Penis (tissue), 1 donor: ENCODE data around the gene TAF5.

DNA sequence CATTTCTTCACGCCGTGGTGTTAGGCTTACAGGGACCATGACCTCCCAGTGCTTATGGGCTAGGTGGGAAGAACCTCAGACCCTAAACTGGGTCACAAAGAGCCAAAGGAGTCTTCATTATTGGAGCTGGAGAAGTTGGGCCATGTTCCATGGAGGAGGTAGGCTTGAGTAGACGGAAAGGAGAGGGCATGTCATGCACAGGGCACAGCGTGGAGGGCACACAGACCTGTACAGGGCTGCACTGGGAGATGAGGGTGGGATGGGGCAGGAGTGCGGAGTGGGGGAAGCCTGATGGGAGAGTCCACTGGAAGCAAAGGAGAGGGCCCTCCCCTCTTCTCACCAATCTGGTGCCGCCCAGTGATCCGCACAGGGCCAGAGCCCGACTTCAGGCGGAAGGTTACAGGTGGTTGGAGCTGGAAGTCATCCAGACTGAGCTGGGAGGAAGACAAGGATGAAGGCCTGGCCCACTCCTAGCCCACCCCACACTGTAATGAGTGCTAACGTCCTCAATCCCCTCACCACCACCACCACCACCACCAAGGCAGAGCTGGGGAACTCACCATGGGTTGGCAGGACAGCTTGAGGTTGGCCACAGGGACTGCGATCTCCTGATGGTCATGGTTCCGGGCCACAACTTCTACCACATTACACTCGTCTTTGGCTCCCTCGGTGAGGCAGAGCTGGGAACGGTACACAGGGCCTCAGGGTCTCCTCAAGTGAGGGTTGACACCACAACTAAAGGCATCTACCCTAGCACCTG is 1.1 kb downstream of the NPM3 start:
- PRO-cap = no peak

- PRO-cap = no peak
Observed at GRCh38 chr10:101919517-101920245, 76.1 kb upstream of the KCNIP2 start.

GRCh38 chr10:102108016-102108540 is 12.1 kb downstream of the LDB1 start:
- PRO-cap = no peak

GRCh38 chr10:102156882-102157845 is 5.0 kb downstream of the NOLC1 start:
- PRO-cap = no peak

DNA sequence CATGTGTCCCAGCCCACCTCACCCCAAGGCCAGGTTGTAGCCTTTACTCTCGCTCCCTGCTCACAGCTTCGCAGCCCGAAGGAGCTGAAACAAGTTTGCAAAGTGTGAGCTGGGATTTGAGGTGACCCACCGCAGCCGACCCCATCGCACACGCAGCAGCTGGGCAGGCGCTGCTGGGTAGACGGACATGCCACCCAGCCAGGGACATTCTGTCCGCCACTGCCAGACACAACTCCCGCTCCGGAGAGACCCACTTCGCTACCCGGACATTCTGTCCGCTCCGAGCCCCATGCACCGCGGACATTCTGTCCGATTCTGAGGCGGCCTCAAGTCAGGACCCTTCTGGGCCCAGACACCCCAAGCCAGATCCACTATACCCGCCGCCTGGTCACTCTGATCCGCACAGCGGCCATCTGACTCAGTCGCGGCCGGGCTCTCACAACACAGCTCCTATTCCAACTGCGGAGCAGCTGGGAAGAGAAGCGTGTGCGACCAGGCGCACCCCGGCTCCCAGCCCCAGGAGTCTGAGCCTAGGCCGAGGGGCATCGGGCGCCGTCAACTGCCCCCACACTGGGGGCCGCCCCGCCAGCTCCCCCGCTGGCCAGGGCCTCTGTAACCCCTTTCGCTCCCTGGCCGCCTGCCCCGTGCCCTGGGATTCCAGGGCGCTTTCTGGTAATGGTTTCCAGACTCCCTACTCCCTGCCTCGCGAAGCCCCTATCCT is 784 bp downstream of the PITX3 start:
- PRO-cap = no peak

GRCh38 chr10:102408684-102409152 is 9.9 kb downstream of the PSD start:
- PRO-cap = no peak

- PRO-cap = no peak
Observed at GRCh38 chr10:102419940-102420486, 623 bp upstream of the FBXL15 start.

- PRO-cap = no peak
Observed at GRCh38 chr10:102475299-102476055, 14.3 kb downstream of the MFSD13A start.

GRCh38 chr10:102621401-102622153 is 22.7 kb upstream of the TRIM8 start:
- PRO-cap = no peak

DNA sequence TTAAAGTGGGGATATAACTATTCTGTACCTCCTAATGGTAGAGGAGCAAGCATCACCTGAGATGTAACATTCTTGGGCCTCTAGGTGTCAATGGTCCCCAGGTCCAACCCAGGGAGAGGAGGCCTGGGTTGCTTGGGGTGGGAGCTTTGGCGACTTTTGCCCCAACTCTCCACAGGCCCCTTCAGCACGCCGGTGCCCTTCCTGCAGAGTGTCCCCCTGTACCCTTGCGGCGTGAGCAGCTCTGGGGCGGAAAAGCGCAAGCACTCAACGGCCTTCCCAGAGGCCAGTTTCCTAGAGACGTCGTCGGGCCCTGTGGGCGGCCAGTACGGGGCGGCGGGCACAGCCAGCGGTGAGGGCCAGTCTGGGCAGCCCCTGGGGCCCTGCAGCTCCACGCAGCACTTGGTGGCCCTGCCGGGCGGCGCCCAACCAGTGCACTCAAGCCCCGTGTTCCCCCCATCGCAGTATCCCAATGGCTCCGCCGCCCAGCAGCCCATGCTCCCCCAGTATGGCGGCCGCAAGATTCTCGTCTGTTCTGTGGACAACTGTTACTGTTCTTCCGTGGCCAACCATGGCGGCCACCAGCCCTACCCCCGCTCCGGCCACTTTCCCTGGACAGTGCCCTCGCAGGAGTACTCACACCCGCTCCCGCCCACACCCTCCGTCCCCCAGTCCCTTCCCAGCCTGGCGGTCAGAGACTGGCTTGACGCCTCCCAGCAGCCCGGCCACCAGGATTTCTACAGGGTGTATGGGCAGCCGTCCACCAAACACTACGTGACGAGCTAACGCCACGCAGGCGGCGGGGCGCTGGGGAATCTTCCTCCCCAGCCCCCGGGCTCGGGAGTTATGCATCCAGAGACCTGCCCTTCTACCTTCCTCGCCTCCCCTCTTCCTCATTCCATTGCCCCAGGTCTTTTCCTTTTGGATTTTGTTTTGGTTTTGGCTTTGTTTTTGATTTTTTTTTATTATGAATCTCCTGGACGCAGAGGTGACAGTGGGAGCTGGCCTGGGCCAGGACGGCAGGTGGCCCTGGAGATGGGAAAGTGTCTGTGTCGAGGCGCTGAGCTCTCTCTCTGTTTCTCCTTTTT is 12.6 kb downstream of the TRIM8 start:
- PRO-cap = no peak

- PRO-cap = no peak
Observed at GRCh38 chr10:102665765-102666261, 21.5 kb downstream of the TRIM8 start.

GRCh38 chr10:102726176-102726677 is 11.8 kb downstream of the SFXN2 start:
- PRO-cap = no peak

GRCh38 chr10:102921339-102922388 is 3.6 kb downstream of the CNNM2 start:
- PRO-cap = no peak

DNA sequence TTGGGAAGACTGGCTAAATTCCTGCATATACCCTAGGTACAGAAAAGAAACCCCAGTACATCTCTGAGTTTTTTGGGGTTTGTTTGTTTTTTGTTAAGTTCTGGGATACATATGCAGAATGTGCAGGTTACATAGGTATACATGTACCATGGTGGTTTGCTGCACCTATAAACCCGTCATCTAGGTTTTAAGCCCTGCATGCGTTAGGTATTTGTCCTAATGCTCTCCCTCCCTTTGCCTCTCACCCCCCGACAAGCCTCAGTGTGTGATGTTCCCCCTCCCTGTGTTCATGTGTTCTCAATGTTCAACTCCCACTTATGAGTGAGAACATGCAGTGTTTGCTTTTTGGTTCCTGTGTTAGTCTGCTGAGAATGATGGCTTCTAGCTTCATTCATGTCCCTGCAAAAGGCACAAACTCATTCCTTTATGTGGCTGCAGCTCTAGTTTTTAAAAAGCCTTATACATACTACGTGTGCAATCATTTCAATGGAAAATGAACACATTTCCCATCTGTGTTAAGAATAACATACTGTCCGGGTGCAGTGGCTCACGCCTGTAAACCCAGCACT is 54.8 kb downstream of the NT5C2 start:
- PRO-cap = no peak

DNA sequence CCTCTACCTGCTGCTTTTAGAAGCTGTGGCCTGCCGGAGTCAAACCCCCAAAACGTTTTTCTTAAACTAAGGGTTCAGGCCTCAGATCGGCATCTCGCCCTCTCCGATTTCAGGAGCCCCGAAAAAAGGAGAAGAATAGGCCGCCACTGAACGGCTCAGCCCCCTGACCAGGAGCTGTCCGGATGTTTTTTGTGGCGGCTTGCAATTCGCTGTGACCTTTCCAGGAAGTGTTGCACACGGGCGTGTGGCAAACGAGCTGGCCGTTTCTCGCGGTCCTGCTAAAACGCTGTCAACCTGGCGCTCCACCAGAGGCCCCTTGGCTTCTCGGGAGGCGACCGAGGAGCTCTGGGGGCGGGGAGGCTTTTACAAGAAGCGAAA is 684 bp downstream of the NT5C2 start:
- PRO-cap = bidirectional peak, plus-strand start at position 308 of the sequence, minus-strand start at position 191 of the sequence

DNA sequence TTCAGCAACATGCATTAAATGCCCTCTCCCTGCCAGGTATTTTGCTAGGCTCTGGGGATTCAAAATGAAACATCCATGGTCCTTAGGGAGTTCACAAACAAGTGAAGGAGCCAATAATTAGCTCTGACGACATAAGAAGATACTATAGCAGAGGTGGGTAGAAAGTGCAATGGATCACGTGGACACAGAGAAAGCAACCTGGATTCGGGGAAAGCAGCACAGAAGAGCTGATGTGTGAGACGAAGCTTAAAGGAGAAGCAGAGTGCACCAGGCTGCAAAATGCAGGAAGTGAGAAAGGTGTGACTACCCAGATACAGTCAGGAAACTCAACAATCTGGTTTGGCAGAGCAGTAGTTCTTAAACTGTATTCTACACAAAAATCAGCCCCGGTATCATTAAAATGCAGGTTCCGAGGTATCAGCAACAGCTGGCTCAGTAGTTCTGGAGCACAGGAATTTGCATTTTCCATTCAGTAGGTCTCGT is 5.5 kb upstream of the RPEL1 start:
- PRO-cap = no peak

DNA sequence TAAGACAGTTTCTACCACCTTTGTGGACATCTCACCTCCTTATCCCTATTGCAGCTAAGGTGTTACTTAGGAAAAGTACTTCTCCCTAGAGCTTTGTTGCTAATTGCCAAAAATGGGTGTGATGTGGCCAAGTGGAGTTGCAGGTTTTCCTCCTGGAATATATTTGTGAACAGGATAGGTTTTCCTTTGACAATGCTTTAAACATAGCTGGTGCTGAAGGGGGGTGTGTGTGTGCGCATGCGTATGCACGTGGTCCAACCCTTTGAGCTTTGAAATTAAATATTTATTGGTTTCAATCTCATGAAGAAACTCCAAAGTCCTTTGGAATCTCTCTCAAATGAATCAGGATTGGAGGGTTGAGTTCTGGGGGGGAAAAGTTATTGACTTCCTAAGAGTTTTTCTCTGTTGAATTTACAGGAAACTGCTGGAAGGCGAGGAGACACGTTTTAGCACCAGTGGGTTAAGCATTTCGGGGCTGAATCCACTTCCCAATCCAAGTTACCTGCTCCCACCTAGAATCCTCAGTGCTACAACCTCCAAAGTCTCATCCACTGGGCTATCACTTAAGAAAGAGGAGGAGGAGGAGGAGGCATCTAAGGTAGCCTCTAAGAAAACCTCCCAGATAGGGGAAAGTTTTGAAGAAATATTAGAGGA is 11.1 kb downstream of the INA start:
- PRO-cap = no peak

- PRO-cap = bidirectional peak, plus-strand start at chr10:103367981, minus-strand start at chr10:103367829
Observed at GRCh38 chr10:103367680-103368121, at the start of gene TAF5. Gene TAF5 (plus strand): TSS chr10:103367976.

DNA sequence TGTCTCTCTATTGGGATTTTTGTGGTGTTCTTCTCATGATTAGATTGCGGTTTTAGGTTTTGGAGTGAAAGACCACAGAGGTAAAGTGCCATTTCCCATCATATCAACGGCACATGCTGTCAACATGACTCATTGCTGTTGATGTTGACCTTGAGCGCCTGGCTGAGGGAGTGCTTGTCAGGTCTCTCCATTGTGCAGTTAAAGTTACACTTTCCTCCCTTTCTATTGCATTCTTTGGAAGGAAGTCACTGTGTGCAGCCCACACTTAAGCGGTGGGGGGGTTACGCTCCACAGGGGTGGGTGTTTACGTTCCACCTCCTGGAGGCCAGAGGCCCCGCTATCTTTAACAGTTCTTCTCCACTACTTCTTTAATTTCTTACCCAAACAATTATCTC is 10.9 kb downstream of the NEURL1 start:
- PRO-cap = no peak

DNA sequence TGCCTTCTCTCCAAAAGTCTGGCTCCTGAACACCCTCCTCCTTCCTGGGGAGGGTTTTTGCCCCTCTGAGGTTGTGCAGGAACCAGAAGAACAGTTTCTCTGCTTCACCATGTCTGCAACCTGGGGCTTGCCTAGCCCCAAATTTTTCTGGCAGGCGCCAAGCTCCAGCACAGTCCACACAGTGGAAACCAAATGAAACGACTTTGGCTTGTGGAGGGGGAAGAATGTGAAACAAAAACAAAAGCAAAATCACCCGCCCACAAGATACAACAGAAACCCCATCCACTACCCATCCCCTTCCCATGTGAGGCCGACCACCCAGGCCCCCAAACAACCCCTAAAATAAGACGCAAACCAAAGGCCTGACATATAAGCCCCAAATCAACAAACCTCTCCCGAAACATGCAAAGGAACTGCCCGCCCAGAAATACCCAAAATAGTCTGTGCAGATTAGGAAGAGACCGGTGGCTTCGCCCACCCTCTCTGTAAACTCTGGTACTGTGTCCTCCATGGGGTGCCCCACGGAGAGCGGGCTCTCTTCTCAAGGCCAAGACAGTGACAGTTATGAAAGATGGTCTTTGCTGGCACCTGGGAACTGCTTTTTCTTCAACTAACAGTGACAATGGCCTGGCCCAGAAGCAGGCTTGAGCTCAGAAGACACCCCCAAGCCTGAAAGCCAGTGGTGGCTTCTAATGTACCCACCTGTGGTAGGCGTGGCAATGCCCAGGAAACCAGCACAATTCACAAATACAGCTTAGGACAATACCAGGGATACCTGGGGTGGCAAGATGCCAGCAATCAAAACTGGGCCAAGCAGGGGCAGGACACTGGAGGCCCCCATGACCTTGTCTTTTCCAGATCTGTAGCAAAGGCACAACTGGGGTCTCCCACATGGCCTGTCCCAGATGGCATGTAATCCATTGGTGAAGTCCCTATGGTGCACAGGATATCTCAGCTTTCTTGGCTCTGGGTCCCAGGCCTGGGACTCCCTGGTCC is 107.4 kb downstream of the NEURL1 start:
- PRO-cap = no peak